ENCODE measurements around a stretch of chr6.

DNA sequence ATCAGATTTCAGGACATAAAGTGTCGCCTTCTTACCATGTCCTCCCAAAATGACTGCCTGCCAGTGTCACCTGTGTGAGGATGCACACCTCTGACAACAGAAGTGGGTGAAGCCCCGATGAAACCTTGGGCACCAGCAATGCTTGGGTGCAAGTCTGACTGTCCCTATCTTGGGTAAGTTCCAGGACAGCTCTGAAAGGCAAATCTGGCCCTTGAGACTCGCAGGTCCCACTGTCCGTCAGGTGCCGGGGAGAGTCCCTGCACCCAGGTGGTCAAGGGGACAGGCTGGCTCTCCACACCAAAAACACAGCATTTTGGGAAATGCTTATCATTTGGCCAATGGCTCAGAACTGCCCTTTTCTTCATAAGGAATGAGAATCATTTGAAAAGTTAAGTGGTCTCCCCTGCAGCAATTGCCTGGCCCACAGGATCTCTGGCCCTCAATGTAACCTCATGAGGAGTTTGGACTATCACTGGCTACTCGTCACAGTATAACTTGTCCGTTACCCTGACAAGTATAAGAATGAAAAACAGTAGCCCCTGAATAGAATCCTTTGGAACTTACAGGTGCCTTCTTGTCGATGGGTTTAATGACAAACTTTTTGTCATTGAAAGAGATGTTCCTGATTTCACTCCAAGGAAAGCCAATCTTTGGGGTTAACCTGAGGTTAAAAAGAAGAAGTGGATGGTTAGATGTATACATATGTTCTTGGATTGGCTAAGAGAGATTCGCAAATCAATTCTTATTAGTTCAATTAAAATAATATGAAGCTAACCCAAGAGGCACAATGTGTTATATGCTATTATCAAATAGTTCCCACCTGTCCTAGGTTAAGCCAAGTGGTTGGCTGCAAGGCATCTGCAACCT, 43.1 kb downstream of the EZR start:
- PRO-cap, 2 experiments, result no peak in any of the 2 experiments

GRCh38 chr6:158796193-158796993, 22.8 kb downstream of the EZR start:
- PRO-cap, 2 experiments, result no peak in any of the 2 experiments

DNA sequence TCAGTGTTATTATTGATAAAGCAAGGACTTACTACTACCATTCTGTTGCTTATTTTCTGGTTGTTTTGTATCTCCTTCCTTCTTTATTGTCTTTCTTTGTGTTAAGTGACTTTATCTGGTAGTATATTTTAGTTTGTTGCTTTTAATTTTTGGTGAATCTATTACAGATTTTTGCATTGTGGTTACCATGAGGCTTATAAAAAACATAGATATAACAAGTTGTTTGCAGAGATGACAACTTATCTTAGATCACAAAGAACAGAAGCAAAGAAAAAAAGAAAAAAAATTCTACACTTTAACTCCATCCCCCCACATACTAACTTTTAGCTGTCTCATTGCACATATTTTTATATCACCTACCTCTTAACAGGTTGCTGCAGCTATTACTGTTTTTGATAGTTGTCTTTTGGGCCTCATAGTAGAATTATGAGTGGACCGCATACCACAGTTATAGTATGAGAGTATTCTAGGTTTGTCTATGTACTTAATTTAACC, 12.5 kb downstream of the RSPH3 start:
- PRO-cap, 2 experiments, result no peak in any of the 2 experiments

DNA sequence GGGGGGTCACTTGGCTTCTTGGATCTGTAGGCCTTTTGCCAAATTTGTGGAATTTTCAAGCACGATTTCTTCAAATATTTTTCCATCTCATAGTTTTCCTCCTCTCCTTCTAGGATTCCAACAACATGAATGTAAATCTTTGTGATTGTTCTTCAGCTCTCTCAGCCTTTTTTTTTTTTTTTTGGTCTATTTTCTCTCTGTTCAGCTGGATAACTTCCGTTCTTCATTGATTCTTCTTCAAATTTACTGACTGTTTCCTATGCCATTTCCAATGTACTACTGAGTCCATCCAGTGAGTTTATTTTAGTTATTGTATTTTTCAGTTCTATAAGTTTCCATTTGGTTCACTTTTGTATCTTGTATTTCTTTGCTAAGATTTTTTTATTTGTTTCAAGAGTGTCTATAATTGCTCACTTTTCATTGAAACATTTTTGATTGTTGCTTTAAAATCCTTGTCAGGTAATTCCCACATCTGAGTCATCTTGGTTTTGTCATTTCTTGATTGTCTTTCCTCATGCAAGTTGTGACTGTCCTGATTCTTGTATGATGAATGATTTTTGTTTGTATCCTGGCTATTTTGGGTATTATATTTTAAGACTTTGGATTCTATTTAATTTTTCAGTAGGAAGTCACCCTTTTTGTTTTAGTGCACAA, 9.2 kb downstream of the RSPH3 start:
- PRO-cap, 2 experiments, result no peak in any of the 2 experiments

DNA sequence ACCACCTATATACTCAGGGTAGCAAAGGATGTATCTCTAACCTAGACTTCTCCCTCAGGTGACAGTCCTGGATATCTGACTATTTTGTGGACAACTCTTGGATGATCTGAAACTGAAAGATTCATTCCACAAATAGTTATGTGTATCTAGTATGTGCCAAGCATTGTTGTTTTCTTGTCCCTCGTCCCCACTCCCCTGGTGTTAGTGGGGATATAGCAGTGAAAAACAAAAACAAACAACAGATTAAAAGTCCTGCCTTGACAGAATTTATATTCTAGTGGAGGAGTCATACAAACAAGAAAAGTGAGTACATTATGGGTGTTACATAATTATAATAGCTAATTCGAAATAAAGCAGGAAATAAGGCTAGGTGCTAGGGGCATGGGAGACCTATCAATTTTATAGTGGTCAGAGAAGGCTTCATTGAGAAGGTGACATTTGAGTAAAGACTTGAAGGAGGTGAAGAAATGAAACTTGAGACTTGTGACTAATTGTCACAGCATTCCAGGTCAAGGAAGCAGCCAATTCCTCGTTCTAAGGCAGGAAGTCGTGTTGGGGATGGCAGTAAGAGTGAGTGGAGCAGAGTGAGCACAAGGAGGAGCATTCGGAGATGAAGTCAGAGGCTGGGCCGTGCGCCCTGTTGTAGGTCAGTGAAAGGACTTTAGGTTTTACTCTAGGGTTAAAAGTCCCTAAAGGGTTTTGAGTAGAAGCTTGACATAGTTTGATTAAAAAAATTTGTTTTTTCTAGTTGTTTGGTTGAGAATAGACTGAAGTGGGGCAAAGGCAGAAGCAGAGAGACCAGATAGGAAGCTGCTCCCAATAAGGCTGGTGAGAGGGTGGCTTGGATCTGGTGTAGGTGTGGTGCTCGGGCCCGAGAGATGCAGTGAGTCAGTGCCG, 2.3 kb upstream of the RSPH3 start:
- PRO-cap, 2 experiments, result no peak in any of the 2 experiments

DNA sequence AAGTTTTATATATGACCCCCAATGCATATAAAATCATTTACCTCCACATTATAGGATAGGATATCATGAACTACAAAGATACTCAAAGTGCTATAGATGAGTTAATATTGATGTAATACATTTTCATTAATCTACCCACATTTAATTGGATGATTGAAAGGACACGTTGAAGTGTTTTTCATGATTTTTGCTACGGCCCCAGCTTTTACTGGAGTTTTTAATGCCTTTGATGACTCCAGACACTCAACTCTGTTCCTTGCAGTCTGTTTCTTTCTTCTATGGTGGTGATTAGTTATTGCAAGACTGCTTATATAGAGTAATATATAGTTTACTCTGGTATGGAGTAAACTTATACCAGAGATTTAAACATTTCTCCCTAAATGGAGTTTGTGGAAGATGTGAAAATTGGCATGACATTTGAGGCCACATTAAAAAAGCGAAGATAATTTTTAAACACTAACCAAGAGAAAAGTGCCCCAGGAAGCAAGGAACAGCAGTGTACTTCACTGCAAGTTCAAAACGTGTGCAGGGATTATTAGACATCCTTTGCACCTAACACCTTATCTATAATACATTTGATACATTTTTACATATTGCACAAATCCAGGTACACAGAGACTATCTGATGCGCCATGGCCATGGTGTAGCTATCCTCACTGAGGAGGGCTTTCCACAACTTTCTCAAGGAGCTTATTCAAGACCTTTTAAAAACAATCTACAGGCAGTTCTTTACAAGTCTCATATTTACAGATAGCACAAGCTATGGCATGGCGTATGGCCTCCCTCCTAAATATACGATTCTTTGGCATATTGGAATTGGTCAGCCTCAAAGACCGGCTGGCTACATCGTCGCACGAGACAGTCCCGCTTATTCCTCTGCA, 9.5 kb downstream of the TAGAP start:
- PRO-cap, 2 experiments, result no peak in any of the 2 experiments

DNA sequence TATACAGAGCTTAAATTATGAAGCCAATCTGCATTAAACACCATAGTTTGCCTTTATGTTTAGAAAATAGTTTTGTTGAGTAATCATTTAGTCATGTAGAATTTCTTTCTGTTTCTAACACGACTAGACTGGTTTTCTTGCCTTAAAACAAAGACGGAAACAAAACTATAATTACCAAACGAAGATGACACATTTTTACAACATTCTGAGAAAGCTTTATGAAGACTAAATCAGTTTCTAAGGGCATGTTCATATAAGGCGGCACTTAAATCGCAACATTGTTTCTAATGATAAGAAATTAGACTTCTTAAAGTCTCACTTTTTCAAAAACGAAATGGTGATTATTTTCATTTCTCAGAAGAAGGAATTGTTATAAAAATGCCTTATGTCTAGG, 5.2 kb downstream of the TAGAP start:
- PRO-cap, 2 experiments, result no peak in any of the 2 experiments

DNA sequence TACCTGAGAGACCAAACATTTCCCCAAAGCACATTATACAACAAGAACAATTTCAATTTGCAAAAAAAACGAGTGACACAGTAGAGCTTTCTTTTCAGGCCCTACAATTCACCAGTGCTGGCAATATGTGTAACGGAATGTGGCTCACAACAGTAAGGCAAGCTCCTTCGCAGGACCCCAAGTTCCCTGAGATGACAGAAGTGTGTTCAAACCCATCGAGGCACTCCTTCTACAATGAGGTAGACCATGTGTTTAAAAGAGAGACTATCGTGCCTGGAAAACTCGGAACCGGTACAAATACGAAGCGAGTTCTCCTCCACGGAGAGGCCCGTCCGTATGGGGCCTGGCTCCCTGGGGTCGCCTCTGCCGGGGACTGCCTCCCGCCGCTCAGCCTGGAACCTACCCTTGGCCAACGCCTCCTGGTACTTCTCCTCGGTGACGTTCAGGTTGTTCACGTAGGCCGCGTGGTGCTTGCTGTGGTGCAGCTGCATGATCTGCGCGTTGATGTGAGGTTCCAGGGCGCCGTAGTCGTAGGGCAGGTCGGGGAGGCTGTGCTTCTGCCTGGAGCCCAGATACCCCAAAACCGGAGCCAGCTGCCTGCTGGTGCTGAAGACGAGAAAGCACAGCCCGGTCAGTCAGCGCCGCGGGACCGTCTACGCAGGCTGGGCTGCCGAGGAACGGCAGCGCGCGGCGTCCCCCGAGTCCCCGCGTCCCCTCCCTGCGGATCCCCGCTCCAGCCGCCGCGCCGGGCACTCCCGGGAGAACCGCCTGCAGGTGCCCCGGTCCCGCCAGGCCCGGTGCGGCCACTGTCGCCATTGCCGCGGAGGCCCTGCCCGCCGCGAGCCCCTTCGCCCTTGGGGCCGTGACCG, 549 bp downstream of the SOD2 start:
- PRO-cap, 2 experiments, result peak in 2 of 2 experiments; most common plus-strand start position 634 of the sequence (in 2); most common minus-strand start position 401 of the sequence (in 1)

- PRO-cap, 2 experiments, result no peak in any of the 2 experiments
These were observed 4.9 kb downstream of the WTAP start for GRCh38 chr6:159732158-159732726.

DNA sequence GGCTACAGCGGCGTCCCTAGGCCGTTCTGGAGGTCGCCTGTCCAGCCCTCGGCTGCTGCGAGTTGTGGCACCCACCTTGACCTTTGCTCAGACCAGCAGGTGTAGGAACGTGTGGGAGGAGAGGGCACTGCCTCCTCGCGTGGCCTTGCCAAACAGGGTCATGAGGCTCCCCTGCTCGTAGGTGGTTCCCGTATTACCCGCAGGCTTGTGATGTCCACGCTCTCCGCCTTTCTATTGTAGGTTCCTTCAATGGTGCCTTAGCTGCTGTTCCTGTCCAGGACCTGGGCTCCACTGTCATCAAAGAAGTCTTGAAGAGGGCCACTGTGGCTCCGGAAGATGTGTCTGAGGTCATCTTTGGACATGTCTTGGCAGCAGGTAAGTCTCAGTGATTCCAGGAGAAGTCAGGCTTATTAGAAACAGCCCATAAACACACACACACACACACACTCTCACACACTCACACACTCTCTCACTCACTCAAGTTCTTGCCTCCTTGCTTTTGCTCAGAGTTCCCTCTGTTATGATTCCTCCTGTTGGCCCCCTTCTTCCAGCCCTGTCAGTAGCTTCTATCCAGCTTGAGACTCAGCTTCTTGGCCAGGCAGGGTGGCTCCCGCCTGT, 943 bp downstream of the ACAT2 start:
- PRO-cap, 2 experiments, result no peak in any of the 2 experiments

GRCh38 chr6:159787643-159788751, 1.4 kb downstream of the TCP1 start:
- PRO-cap, 2 experiments, result no peak in any of the 2 experiments

DNA sequence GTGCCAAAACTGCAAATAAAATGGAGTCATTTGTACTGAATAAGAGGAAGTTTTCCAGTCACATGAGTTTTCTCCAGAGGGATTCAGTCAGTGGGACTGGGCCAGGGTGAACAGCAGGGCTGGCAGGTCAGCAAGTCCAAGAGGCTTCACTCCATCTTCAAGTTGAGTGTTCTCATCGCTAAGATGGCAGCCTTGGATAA, 29.4 kb upstream of the IGF2R start:
- PRO-cap, 2 experiments, result no peak in any of the 2 experiments

DNA sequence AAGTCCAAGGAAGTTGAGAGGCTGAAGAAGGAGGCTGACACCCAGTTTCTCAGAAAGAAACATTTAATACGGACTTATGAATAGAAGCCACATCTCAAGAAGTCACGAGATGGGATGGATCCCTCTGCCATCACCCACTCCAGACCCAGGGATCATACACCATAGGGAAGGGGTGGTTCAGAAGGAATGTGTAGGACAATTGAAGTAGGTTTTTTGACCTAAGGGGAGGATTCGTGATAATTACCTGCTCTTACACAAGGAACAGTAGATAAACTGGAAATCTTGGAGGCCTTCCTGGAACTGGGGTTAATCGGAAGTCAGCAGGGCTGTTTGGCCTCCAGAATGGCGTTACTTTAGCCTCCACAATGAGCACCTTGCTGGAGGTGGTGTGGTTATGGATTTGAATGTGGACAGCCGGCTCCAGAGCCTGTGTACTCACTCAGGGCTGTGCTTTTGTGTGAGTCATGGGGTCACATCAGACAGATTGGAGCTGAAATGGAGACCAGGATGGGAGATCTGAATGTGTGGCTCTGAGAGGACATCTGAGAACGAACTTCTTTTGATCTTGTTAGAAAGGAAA, 30.2 kb downstream of the IGF2R start:
- PRO-cap, 2 experiments, result no peak in any of the 2 experiments

- PRO-cap, 2 experiments, result no peak in any of the 2 experiments
These were observed 57.6 kb upstream of the SLC22A1 start for GRCh38 chr6:160063807-160064607.

DNA sequence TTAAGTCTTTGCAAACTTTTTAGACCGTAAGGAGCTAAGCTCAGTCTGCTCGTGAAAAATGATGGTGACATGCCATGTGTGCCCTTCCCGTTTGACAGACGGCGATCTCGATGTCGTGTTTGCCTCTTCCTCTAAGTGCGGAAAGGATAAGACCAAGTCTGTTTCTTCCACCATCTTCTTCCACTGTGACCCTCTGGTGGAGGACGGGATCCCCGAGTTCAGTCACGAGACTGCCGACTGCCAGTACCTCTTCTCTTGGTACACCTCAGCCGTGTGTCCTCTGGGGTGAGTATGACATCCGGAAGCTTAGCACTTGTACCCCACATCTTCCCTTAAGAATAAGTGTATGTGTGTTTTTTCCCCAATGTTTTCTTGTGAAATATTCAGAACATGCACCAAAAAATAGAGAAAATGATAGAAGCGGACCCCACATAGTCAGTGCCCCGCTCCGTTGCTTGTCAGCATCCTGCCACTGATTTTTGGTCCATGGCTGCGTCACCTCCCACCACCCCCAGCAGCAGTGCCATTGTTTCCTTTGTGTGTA, 25.2 kb upstream of the SLC22A1 start:
- PRO-cap, 2 experiments, result no peak in any of the 2 experiments

GRCh38 chr6:160105930-160106571, 15.6 kb upstream of the SLC22A1 start:
- PRO-cap, 2 experiments, result no peak in any of the 2 experiments

DNA sequence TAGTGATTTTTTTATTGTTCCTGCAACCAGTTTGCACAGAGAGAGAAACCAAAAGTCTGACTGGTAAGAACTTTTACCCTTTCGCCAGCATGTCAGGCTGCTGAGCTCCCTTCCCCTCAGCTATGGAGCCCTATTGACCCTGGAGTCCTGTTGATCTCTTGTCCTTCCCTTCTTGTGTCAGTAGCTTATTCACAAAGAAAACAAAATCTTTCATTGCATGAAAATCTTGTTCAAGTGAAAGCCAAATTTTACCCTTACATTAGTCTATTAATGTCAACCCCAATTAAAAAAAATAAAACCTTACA, 1.5 kb upstream of the SLC22A1 start:
- PRO-cap, 2 experiments, result no peak in any of the 2 experiments

GRCh38 chr6:160162202-160162642, 40.6 kb downstream of the SLC22A1 start:
- PRO-cap, 2 experiments, result no peak in any of the 2 experiments

- PRO-cap, 2 experiments, result peak in 2 of 2 experiments; most common plus-strand start chr6:160299780 (in 2)
These were observed 40.9 kb upstream of the SLC22A2 start for GRCh38 chr6:160299510-160299875.

GRCh38 chr6:160394129-160395156, 46.3 kb downstream of the SLC22A3 start:
- PRO-cap, 2 experiments, result no peak in any of the 2 experiments

Measured in Colon Carcinoma Metastatic in the Lung (tissue), 2 donors.